Left ventricle myocardium (tissue), 1 donor: ENCODE results near the gene FHDC1.

- PRO-cap, result no peak
Observed at GRCh38 chr4:151655465-151655868, 105.3 kb downstream of the GATB start.

- PRO-cap, result no peak
Observed at GRCh38 chr4:151760281-151760878, 427 bp downstream of the GATB start.

DNA sequence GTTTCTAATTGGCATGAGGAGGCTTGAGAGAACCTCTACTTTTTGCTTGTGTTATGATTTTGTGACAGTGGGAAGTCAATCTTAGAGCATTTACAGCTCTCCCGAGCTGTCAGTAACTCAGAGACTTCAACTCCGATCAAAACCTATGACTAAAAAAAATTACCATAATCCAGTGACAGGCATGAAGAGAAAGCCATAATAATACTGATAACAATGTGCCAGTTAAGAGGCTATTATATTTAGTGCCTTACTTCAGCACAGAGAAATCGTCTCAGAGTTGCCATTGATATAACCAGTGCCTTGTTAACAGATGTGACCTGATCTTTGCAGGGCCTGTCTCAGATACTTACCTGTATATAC, 38.3 kb upstream of the GATB start:
- PRO-cap, result bidirectional peak, plus-strand start at position 263 of the sequence, minus-strand start at position 119 of the sequence

- PRO-cap, result unidirectional peak, minus-strand start at chr4:151807227; bidirectional peak, plus-strand start at chr4:151807541, minus-strand start at chr4:151807267
Observed at GRCh38 chr4:151807060-151807817, 46.4 kb upstream of the GATB start.

- PRO-cap, result no peak
Observed at GRCh38 chr4:151964993-151965444, 204.2 kb upstream of the GATB start.

DNA sequence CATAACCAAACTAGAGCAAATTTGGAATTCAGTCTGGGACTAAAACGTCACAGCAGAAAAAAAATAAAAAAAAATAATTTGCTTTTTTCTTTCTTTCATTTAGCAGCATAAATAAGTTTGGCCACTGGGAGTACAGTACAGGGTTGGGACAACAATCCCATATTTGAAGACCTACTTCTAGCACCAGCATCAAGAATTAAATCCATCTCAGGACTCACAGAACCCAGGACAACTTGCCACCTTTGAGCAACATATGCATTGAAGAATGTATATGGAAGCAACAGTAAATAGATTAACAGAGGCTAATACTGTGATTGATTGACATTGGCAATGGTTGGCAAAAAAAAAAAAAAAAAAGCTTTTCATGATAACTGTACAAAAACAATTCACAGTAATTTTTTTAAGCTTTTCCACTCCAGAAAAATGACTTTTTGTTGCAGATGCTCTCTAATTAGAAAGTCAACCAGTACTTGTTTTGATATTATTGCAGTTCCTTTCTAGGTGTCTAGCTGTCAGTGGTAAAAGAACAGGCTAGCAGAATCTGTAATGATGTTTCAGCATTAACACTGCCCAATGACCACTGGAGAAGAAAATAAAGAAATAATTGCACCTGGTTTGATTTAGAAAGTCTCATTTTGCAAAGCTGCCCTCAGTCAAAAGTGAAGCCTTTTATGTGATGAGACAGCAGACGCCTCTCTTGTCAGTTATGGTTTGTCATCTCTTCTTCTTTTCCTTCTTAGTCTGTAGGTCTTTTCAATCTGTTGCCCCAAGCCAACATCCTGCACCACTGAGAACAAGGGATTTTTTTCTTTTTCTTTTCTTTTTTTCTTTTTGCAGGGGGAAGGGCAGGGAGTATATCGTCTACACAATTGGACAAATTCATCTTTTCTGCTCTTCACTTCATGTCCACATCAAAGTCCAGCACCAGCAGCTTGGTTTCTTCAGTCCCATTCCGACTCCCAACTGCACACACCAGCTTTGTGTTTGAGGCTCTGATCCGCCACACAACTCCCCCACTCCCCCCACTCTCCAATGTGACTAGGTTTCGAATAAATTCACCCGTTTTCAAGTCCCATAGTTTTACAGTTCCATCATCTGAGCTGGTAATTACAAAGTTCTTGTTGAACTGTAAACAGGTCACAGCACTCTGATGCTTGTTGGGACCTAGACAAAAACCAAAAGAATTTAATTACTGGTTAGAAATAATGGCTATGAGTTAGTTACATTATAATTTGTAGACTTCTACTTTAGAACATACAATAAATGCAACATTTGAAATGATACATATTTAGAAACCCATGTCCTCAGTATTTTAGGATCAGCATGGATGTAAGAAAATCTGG, 213.4 kb downstream of the FBXW7 start:
- PRO-cap, result no peak

DNA sequence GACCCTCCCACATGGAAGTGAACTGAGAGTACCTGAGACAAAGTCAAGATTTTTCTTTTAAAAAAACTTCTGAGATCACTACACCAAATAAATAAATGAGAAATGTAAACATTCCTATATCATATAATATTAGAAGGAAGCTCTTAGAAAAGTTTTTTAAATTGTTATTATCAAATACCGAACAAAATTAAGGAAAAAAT, 28.8 kb downstream of the FBXW7 start:
- PRO-cap, result no peak

- PRO-cap, result no peak
Observed at GRCh38 chr4:152584806-152585659, 49.1 kb upstream of the FBXW7 start.

- PRO-cap, result no peak
Observed at GRCh38 chr4:152591331-152591953, 55.5 kb upstream of the FBXW7 start.

- PRO-cap, result no peak
Observed at GRCh38 chr4:152678361-152679179, 1.2 kb downstream of the TMEM154 start.

DNA sequence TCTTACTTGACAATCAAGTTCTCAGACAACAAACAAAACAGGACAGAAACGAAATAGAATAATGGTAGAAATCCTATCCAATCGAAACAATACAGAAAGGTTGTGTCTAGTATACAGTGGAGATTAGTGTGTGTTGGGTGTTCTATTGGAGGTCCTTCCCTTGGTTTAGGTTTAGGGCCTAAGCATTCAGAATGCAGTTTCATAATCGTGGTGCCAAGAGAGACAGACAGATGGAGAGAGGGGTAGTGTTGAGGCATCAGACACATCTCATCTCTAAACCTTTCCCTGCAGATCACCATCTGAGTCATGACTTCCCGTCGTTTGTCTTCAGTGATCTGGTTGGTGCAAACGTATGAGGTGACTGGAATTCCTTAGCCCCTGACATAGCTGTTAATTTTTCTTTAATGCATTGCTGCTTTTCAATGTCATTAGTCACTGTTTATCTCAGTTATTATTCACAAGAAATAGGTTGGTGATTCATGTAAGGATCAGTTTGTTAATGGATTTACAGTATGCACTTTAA, 1.0 kb upstream of the TMEM154 start:
- PRO-cap, result no peak

DNA sequence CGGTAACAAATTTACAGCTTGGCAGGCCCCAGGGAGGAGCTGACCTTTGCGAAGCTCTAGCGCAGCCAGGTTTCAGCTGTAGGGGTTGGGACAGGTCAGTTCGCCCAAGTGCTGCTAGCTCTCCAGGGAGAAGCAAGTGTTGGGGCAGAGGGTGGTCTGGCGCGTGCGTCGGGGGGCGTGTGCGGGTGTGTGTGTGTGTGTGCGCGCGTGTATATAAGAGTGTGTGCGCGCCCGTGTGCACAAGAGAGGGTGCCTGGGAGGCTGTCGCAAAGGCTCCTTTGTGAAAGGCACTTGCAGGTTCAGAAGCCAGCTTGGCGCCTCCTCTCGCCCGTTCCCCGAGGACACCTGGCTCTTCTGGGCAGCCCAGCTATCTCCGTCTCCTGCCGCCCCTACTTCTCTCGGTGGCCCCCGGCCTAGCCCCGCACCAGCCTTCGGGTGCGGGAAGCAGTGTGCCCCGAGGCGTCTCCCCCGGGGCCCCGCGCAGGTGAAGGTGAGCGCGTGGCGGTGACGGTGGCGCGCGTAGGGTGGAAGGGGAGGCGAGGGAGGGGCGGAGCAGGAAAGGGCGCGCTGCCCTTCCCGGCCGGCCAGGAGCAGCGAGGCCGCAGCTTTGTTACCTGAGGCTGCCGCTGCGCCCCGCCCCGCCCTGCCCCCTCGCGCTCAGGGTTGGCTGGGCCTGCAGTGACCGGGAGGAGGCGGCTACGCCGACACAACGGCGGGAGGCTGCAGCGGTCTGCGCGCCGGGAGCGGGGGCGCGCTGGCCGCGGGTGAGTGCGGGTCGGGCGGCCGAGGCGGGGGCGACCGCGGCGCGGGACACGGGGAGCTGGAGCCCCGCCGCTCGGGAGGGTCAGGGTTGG, at the start of gene FHDC1:
TSS of gene FHDC1 (plus strand) at position 678 of the 854 bp plus-strand sequence.
- PRO-cap, result no peak

DNA sequence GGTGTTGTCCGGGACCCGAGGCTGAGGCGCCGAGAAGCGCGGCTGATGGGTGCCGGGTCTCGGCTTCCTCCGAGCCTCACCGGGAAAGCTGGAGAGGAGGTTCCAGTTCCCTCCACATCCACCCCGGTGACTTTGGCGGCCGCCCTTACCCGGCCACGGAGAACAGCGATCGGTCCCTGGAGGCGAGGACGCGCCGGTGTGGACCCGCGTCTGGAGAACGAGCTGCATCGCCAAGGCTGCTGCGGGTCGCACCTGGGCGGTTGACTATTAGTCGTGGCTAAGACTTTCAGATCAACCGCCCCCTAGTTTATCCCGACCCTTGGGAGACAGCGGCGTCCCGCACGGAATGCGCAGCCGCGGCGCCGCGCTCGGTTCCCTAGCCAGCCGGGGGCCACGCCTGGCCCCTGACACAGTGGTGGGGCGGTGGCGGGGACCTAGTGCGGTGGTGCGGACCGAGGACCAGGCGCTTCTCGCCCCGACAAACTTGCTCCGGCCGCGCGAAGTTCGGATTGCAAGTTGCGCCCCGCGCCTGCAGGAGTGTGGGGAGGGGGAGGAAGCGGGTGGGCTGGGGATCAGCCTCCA, 468 bp downstream of the FHDC1 start:
- PRO-cap, result no peak

DNA sequence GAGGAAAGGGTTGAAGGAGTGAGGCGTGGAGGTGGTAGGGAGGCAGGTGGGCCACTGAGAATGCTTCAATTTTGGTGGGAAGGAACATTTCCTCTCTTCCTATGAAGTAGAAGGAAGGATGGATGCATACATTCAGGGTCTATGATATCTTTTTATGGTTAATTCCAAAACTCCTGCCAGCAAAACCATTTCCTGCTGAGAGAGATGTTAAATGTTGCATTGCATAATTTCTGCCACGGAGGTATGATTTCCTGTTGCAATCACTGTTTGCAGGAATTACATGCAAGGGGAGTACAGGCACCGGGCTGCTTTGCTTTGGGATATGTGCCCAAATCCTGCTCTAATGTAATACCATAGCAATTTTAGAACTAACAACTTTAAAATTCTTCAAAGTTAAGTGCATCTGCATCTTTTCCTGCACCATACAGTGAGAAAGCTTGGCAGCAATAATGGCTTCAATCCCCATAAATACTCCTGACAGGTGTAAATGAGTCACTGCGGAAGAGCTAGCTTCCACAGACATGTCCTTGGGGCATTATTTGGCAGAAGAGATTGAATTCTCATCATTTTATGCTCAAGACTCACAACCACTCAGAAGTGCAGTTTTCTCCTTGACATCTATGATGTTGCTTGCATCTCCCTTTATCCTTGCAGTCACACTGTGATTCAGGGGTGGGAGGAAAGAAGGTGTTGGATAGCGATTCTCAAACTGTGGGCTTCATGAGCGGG, 29.6 kb downstream of the TRIM2 start:
- PRO-cap, result no peak

DNA sequence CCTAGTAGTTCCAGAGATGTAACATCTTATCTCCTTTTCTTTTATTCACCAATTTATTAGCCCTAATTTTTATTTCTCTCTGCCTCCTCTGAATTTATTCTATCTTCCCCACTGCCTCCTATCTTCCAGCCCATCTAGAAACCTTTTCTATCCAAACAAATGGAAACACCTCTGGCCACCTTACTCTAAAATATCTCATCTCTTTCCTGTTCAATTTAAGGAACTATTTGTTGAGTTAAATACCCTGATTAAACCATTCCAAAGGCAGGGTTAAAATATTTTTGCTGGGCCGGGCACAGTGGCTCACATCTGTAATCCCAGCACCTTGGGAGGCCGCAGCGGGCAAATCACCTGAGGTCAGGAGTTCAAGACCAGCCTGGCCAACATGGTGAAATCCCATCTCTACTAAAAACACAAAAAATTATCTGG, 25.3 kb upstream of the MND1 start:
- PRO-cap, result no peak

DNA sequence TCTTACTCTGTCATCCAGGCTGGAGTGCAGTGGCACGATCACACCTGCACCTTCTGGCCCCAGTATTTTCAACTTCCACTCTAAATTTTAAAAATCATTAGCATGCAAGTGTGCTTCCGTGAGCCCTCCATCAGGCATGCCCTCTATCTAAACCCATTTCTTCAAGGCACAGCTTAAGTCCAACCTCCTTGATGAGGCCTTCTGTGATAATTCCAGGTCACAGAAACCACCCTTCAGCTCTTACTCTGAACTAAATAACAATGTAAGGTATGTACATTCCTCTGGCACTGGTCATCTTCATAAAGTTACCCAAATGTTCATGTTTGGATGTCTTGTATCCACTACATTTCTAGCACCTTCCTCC, 38.7 kb upstream of the TMEM131L start:
- PRO-cap, result no peak

- PRO-cap, result no peak
Observed at GRCh38 chr4:153498397-153499097, 32.4 kb downstream of the TMEM131L start.

GRCh38 chr4:153518054-153518387, 51.9 kb downstream of the TMEM131L start:
- PRO-cap, result no peak

DNA sequence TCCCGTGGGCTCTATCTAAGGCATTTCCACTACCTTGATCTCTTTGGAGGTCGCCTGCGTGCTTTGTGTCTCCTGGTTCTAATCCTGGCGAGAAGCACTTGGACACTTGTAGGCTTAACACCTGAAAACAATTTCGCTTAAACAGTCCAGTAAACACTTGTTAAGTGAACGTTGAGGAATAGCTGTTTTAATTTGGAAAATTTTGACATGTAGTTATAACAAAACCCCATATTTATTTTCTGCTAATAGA, 416 bp upstream of the PLRG1 start:
- PRO-cap, result no peak

DNA sequence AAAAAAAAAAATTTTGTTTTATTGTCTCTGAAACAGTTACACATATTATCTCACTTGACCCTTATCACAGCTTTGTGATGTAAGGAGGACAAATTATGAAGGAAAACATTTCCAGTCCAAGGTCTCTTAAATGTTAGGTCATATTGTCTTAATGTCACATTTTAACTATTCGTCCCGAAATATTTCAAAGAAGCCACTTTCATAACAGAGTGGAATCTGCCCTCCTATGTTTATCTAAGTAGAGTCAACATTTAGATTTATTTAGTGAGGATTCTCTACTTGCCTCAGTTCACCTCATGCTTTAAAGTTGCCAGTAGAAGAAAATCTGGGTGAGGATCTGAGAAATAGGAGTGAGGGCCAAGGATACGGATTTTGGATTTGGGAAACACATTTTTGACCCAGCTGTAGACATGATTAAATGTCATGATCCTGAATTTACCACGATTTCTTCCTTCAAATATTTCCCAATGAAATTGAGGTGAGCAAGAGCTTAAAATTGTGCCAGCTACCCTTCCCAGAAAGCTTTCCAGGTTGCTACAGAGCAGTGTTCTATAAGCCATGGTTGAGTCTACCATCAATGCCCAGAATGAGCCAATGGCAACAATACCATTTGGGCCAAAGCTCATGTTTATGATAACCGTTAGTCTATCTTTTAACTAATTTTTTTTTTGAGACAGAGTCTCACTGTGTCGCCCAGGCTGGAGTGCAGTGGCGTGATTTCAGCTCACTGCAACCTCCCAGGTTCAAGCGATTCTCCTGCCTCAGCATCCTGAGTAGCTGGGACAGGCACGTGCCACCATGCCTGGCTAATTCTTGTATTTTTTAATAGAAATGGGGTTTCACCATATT, 7.7 kb upstream of the FGA start:
- PRO-cap, result no peak